ENCODE data around the gene GOLPH3.

DNA sequence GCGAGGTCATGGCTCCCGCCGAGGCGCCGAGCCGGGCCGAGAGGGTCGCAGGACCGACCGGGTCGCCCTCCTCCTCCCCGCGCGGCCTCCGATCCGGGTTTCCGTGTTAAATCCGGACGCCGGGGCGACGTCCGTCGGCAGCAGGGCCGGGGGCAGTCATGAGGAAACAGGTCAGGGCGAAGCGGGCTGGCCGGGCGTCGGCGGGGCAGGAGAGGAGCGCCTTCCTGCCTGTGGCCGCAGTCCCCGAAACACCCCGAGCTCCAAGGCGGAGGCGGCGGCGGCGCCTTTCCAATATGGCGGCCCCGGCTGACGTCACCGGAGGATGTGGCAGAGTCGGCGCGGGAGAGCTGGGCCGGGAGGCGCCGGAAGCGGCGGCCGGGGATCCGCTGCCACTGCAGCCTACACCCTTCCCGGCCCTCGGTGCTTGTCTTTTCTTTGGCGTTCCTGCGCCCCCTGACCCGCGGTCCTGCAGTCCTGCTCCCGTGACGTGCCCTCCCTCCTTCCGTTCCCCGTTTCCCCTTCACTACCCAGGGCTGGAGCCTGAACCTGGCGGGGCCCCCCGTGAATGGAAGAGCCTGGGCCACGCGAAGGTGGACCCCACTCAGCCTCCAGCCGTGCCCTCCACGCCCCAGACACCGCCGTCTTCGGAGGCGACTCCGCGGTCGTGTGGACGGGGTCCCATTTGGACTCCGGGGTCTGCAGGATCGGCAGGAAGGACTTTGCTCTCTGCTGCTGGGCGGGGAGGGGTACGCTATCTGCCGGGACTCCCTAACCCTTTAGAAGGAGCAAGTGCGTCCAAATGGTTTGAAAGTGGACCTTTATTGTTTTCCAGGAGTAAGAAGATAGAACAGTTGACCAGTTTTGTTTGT, at the start of gene GOLPH3:
Gene GOLPH3, minus strand, starts transcription at position 295 of the 869 bp plus-strand sequence.
- PRO-cap, 3 experiments = peak in 3 of 3 experiments; most common plus-strand start position 365 of the sequence (in 2); most common minus-strand start position 261 of the sequence (in 2)
- RAMPAGE, long total RNA = no peak
- RRBS, 2 experiments = 2 to 3% methylated on average over 35 to 36 of the region's 84 CpGs

DNA sequence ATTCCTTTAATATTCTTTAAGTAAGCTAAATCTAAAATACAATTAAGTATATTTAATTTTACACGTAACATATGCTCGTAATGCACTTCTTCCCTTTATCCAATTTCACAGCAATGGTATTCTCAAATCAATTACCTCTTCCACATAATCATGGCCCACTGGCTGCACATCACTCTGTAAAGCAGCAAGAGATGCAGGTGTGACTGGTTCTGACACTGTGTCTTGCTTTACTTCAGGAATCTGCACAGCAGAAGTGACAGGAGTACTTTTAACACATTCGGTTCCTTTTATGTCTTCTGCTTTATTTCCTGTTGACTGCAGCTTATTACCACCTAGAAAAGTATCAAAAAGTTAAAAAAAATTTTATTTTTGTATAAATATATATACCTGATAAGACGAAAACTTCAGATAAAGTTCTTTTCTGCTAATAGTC, 44.7 kb downstream of the ZFR start:
- PRO-cap, 3 experiments = no peak in any of the 3 experiments
- RAMPAGE, long total RNA = no peak
- RRBS, 2 experiments = no CpG with 5 or more reads among the region's 4 CpGs

- PRO-cap, 3 experiments = no peak in any of the 3 experiments
- RAMPAGE, long total RNA = no peak
- RRBS, 2 experiments = no CpG with 5 or more reads among the region's 3 CpGs
Measured at GRCh38 chr5:32414859-32415279, 29.7 kb downstream of the ZFR start.

DNA sequence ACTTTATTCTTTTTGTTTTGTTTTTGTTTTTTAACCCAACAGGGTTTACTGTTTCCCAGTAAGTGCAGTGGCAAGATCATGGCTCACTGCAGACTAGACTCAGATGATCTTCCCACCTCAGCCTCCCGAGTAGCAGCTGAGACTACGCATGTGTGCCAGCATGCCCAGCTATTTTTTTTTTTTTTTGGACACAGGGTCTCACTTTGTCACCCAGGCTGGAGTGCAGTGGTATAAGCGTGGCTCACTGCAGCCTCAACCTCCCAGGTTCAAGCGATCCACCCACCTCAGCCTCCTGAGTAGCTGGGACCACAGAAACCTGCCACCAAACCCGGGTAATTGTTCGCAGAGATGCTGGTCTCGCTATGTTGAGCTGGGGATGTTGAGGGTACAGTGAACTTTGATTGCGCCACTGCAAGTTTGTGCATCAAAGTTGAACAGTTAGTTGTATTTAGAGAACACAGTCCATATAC, 12.7 kb downstream of the ZFR start:
- PRO-cap, 3 experiments = no peak in any of the 3 experiments
- RAMPAGE, long total RNA = no peak
- RRBS, 2 experiments = no CpG with 5 or more reads among the region's 8 CpGs

DNA sequence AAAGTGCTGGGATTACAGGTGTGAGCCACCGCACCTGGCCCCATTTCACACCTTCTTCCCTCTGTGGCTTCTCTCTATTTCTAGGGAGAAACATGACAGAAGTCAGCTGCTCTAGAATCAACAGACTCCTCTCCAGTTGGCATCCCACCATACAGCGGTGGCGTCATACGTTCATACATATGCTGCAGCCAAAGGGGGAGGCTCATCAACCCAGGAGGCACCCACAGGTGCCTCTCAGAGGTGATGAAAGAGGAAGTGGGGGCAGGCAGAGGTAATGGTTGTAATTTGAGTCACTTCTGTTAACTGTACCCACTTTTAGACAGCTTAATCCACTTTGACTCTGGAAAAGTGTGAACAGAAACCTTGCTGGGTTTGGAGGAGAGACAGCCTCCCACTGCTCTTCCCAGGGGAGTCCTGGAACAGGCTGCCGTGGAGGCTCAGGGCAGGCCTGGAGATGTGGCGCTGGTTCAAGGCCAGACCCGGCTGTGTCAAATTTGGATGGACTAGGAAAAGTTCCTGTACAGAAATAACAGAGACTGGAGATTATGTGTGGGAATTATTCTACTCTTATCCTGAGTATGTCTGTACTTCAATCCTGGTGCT, 47.2 kb upstream of the SUB1 start:
- PRO-cap, 3 experiments = no peak in any of the 3 experiments
- RAMPAGE, long total RNA = no peak
- RRBS, 2 experiments = no CpG with 5 or more reads among the region's 7 CpGs

DNA sequence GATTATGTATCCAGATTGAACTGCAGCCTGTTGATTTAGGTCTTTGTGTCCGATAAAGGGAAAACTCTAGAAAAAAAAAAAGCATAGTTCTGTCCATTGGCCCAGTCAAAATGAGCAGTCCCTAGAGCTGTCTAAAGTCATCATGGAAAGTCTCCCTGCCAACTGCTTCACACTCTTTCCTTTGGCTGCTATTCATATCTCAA, 149.7 kb upstream of the TARS1 start:
- PRO-cap, 3 experiments = no peak in any of the 3 experiments
- RAMPAGE, long total RNA = no peak
- RRBS, 2 experiments = no CpG with 5 or more reads among the region's 1 CpG

- PRO-cap, 3 experiments = no peak in any of the 3 experiments
- RAMPAGE, long total RNA = no peak
- RRBS, 2 experiments = no CpG with 5 or more reads among the region's 34 CpGs
Measured at GRCh38 chr5:34192405-34193565, 149.8 kb upstream of the C1QTNF3 start.

GRCh38 chr5:34487063-34488019, 168.8 kb upstream of the RAI14 start:
- PRO-cap, 3 experiments = no peak in any of the 3 experiments
- RAMPAGE, long total RNA = no peak
- RRBS, 2 experiments = no CpG with 5 or more reads among the region's 13 CpGs

- PRO-cap, 3 experiments = peak in 1 of 3 experiments; most common minus-strand start chr5:34564775 (in 1)
- RAMPAGE, long total RNA = no peak
- RRBS, 2 experiments = 55 to 60% methylated on average over 4 of the region's 31 CpGs
Measured at GRCh38 chr5:34564093-34565231, 91.7 kb upstream of the RAI14 start.

- PRO-cap, 3 experiments = no peak in any of the 3 experiments
- RAMPAGE, long total RNA = no peak
- RRBS, 2 experiments = no CpG with 5 or more reads among the region's 4 CpGs
Measured at GRCh38 chr5:34585420-34586058, 70.6 kb upstream of the RAI14 start.

DNA sequence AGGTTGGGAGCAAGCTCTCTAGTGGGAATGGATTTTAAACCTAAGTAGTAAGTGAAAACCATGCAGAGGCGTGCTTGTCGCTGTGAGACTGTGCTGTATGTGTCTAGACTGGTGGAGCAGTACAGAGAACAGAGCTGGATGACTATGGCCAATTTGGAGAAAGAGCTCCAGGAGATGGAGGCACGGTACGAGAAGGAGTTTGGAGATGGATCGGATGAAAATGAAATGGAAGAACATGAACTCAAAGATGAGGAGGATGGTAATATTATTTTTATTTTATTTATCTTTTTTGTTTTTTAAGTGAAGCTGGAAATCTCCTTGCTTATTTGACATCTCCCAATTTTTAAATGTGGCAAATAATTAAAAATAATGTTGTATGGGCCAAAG, 9.4 kb downstream of the DNAJC21 start:
- PRO-cap, 3 experiments = no peak in any of the 3 experiments
- RAMPAGE, long total RNA = no peak
- RRBS, 2 experiments = no CpG with 5 or more reads among the region's 5 CpGs

- PRO-cap, 3 experiments = no peak in any of the 3 experiments
- RAMPAGE, long total RNA = no peak
- RRBS, 2 experiments = no CpG with 5 or more reads among the region's 10 CpGs
Measured at GRCh38 chr5:34944620-34945169, 15.3 kb downstream of the DNAJC21 start.

DNA sequence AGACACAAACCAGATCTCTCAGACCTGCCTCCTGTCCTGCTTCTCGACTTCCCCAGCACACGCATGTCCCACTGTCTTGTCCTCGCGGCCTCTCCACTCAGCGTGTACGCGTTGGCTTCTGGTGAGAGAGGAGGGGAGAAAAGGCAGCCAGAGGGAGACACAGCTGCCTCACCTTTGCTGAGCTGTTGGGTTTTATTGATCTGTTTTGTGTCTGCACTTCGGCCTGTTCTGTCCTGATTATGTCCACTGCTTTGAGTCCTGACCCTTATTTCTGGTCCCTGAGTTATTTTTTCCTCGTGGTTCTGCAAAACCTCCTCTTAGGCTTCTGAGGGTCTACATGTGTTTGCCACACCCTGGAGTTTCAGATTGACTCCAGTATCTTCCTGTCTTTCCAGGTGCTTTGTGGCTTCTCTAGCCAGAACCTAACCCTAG, 87.5 kb upstream of the AGXT2 start:
- PRO-cap, 3 experiments = no peak in any of the 3 experiments
- RAMPAGE, long total RNA = no peak
- RRBS, 2 experiments = no CpG with 5 or more reads among the region's 9 CpGs

GRCh38 chr5:35198559-35199490, 31.5 kb downstream of the PRLR start:
- PRO-cap, 3 experiments = no peak in any of the 3 experiments
- RAMPAGE, long total RNA = no peak
- RRBS, 2 experiments = no CpG with 5 or more reads among the region's 10 CpGs

GRCh38 chr5:35855872-35856455, 727 bp upstream of the IL7R start:
- PRO-cap, 3 experiments = no peak in any of the 3 experiments
- RAMPAGE, long total RNA = no peak
- RRBS, 2 experiments = no CpG with 5 or more reads among the region's 5 CpGs

DNA sequence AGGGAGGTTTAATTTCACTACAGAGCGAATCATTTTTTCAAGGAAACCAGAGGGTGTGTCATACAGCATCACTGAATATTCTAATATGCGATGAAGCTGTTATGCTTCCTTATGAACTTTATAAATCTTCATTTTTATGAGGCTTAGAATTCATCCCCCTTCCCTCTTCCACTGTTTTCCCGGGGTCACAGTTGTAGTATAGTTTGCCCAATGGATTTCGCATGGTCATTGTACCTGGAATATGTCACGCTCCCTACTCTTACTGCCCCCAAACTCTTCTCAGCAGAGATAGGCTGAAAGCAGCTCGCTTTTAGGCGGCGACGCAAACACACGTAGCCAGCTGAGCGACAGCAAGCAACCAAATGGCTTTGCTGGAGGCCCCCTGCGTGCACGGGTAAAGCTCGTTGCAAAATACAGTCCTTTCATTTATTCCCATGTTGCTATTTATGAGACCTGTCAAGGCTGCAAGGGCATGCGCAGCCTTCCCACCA, 788 bp downstream of the LMBRD2 start:
- PRO-cap, 3 experiments = peak in 1 of 3 experiments; most common plus-strand start position 325 of the sequence (in 1); most common minus-strand start position 281 of the sequence (in 1)
- RAMPAGE, long total RNA = no peak
- RRBS, 2 experiments = no CpG with 5 or more reads among the region's 15 CpGs

DNA sequence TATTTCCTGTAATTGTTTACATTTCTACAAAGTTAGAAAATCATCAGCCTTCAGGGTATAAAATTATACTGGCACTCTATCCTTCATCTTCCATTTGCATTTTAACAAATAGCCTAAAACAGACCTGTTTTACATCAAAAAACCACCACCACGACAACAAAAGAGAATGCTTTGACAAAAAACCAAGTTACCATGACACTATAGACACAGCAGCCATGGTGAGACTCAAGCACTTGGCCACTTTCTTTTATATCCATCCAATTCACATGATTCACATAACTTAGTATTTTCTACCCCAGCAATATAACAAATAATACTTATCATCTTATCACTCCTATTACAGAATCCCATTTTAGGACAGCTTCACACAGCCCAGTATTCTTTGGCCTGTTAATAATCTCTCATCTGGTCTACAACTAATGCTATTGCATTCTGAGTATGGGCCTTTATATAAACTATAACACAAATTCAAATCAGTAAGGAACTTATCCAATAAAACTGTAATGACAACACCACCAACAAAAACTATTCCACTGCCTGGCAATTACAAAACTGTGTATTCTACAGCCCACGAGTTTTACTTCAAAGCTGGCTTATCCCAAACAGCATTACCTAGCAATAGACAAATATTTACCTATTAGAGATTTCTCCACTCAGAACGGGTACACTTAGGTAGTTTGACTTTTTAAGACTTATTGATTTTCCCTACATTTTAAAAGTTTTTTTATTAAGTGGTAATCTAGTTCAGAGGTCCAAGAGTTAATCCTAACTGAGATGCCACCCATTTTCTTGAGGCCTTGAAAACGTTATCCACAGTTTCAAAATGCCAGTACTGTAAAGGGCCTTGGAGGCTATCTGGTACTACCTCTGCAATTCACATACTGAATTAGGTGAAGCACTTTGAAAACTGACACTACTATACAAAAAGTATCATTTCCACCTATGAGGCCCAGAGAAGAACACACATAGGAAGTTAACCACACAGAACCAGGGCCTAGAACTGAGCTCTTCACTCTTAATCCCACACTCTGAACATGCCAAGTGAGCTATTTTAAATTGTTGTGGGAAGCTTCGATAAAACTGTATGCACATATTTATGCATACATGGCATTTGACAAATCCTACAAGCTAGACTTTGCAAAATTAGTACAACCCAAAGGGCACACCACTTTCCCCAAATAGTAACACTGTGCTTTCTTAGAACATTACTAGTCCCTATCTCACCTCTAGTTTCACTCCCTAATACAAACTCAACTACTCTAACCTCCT, 2.4 kb downstream of the NADK2 start:
- PRO-cap, 3 experiments = no peak in any of the 3 experiments
- RAMPAGE, long total RNA = no peak
- RRBS, 2 experiments = no CpG with 5 or more reads among the region's 5 CpGs

DNA sequence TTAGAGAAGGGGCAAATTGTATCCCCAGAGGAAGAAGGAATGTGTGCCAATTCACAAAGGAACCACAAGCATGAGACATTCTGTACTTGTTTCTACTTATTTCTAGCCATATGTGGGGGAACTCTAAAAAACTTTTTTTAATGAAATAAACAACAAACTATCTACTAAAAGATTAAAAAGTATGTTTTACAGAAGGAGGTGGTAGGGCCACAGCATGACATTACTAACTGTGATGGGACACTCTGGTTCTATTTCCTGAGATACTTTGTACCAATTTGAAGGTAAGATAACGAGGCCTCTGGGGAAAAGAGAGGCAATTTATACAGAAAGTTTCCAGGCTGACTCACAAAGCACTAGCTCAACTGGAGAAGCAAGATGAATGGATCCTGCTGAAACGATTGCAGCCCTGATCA, 22.5 kb downstream of the RANBP3L start:
- PRO-cap, 3 experiments = no peak in any of the 3 experiments
- RAMPAGE, long total RNA = no peak
- RRBS, 2 experiments = no CpG with 5 or more reads among the region's 2 CpGs

- PRO-cap, 3 experiments = no peak in any of the 3 experiments
- RAMPAGE, long total RNA = no peak
- RRBS, 2 experiments = no CpG with 5 or more reads among the region's 2 CpGs
Measured at GRCh38 chr5:36324011-36324534, 22.4 kb upstream of the RANBP3L start.

GRCh38 chr5:36403993-36404701, 102.4 kb upstream of the RANBP3L start:
- PRO-cap, 3 experiments = no peak in any of the 3 experiments
- RAMPAGE, long total RNA = no peak
- RRBS, 2 experiments = 23 to 29% methylated on average over 4 of the region's 8 CpGs